ENCODE measurements around the genes C10orf82, HSPA12A and SHTN1.

- PRO-cap, 3 experiments = no peak in any of the 3 experiments
- RAMPAGE, long total RNA, 2 experiments = no peak in any of the 2 experiments
- RRBS = no CpG with 5 or more reads among the region's 3 CpGs
Measured at GRCh38 chr10:116546088-116546423, 325 bp downstream of the PNLIP start.

- PRO-cap, 3 experiments = no peak in any of the 3 experiments
- RAMPAGE, long total RNA, 2 experiments = no peak in any of the 2 experiments
- RRBS = no CpG with 5 or more reads among the region's 5 CpGs
Measured at GRCh38 chr10:116548097-116548639, 2.4 kb downstream of the PNLIP start.

GRCh38 chr10:116669783-116670721, at the start of gene C10orf82:
C10orf82 (minus strand) TSS chr10:116669966.
- PRO-cap, 3 experiments = peak in 2 of 3 experiments; most common plus-strand start chr10:116670065 (in 1); most common minus-strand start chr10:116669966 (in 2)
- RAMPAGE, long total RNA, 2 experiments = start-site peak on the plus strand in 1 of 2 experiments, at chr10:116670071-116670081 at its widest, 37 reads per replicate; start-site peak on the minus strand in 2 of 2 experiments, at chr10:116669932-116669997 at its widest, 424 to 985 reads per replicate
- RRBS = 0% methylated on average over 1 of the region's 43 CpGs

DNA sequence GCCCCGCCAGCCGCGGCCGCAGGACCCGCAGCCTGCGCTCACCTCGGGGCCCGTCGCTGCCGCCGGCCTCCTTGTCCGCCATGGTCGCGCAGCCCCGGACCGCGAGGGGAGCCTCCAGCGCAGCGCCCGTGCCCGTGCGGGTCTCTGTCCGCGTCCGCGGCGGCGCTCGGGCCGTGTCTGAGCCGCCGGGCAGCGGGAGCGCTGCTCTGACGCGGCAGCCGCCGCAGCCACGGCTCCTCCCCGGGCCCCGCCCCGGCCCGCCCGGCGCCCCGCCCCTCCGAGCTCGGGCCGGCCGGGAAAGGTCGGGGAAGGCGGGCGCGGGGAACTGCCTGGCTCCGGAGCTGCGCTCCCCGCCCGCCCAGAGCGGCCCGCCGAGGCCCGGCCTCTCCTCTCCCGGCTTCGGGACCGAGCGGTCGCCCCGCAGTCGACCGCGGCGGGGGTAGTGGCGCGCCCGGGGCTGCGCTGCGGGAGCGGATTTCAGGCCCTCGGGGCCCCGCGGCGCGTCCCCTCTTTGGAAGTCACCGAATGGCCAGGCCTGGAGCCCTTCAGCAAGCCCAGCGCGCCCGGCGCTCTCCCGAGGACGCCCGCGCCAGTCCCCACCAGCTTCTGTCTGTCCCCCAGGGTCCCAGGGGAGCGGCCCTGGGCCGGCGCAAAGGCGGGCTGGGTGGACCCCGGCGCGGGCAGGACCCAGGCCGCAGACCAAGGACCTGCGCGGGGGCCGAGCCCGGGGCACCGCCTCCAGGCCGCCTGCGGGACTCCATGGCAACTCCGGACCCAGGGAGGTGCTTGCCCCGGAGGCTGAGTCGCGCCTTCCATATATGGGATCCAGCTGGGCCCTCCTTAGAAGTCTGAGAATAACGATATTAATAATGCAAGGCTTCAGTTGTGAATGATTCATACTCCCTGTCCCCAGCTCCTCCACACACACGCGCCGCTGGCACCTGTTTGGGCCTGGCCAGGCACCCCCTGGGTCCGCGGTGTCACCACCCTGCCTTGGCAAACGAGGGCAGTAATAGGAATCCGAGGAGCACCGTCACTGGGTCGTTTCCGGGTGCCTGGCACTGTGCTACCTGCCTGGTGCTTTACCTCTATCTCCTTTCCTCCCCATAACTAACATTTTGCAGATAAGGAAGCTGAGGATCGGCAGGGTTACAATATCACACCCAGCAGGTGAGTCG, at the start of gene HSPA12A:
HSPA12A (minus strand) TSS at position 179 of the 1,178 bp plus-strand sequence.
- PRO-cap, 3 experiments = peak in 3 of 3 experiments; most common plus-strand start position 298 of the sequence (in 2); most common minus-strand start position 179 of the sequence (in 3)
- RAMPAGE, long total RNA, 2 experiments = no peak in any of the 2 experiments
- RRBS = 1% methylated on average over 70 of the region's 124 CpGs

DNA sequence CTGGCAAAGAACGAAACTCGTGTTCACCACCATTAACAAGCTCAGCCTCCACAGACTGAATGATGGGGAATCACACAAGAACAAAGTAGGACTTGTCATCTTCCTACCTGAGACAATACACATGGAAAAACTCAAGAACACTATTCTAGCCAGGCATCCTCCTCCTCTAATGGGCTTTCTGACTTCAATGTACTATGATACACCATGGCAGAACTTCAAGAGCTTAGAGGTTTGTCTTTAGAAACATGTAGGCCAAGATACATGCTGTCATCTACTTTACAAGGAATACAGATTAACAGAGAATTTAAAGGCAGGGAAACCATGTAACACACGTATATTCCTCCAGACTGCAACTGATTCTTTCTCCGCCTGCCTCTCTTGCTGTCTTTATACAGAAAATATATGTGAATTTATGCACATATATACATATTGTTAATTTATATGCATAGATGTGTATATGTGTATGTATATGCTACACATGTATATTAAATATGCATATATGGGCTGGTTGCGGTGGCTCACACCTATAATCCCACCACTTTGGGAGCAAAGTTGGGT, 19.2 kb upstream of the ENO4 start:
- PRO-cap, 3 experiments = no peak in any of the 3 experiments
- RAMPAGE, long total RNA, 2 experiments = no peak in any of the 2 experiments
- RRBS = no CpG with 5 or more reads among the region's 5 CpGs

DNA sequence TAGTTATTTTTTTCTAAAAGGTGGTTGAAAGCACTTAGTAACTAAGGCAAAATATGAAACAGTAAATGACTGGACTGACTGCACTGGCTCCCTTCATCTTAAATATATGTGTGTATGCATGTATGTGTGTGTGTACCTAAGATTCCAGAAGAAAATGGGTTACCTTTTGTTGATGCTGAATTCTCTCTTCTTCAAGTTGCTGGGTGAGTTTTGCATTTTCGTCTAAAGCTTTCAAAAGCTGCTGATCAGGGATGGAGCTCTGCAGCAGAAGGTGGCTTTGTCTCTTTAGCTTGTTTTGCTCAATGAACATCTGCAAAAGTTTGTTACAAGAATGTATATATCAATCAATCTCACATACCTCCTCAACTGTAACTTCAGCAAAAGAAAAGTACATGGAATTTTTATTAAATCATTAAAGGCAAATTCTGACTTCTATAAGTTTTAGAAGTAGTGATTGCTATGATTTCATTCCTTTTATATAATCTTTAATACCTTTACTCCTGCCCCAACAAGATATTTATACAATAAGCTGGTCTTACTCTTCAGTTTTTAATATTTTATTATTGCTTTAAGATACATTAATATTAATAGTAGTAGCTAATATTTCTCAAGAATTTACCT, 64.6 kb downstream of the SHTN1 start:
- PRO-cap, 3 experiments = no peak in any of the 3 experiments
- RAMPAGE, long total RNA, 2 experiments = no peak in any of the 2 experiments
- RRBS = no CpG with 5 or more reads among the region's 1 CpG

DNA sequence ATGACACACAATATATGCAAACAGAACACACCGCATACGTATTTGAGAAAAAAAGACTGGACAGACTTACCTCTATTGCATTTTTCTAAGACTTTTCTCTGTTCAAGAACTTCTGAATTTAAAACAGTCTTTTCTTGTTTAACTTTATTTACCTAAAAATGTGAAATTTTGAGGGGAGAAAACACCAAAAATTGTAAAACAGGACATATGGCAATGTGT, 56.2 kb downstream of the SHTN1 start:
- PRO-cap, 3 experiments = no peak in any of the 3 experiments
- RAMPAGE, long total RNA, 2 experiments = no peak in any of the 2 experiments
- RRBS = no CpG with 5 or more reads among the region's 2 CpGs

DNA sequence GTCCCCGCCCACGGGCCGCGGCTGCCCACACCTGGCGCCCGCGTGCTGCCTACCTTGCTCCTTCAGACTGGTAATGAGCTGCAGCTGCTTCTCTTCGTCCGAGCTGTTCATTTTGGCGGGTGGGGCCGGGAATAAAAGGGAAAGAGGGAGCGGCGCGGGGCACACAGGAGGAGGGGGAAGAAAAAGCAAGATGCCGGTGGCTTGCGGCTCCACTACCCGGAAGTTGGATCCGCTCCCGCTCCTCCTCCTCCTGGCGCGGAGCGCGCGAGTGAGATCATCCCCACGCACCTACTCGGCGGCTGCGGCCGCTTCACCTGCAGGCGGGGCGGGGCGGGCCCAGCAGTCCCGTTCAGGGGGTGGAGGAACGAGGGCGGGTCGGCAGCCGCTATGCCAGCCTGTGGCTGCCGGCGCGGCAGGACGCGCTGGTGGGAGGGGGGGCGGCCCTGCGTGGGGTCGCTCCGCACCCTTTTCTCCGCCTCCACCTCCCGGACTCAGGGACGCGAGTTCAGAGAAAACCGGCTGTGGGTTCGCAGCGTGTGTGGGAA, at the start of gene SHTN1:
SHTN1 (minus strand) TSS at position 219 of the 545 bp plus-strand sequence.
- PRO-cap, 3 experiments = peak in 3 of 3 experiments; most common plus-strand start position 351 of the sequence (in 2); most common minus-strand start position 225 of the sequence (in 2)
- RAMPAGE, long total RNA, 2 experiments = start-site peak on the minus strand in 2 of 2 experiments, centred at positions 222 to 429 of the sequence, 45 to 809 reads per replicate
- RRBS = 1% methylated on average over 17 of the region's 53 CpGs

GRCh38 chr10:117275317-117275741, 34.4 kb downstream of the SLC18A2 start:
- PRO-cap, 3 experiments = no peak in any of the 3 experiments
- RAMPAGE, long total RNA, 2 experiments = no peak in any of the 2 experiments
- RRBS = no CpG with 5 or more reads among the region's 6 CpGs

GRCh38 chr10:117287151-117288250, 46.6 kb downstream of the SLC18A2 start:
- PRO-cap, 3 experiments = no peak in any of the 3 experiments
- RAMPAGE, long total RNA, 2 experiments = no peak in any of the 2 experiments
- RRBS = no CpG with 5 or more reads among the region's 4 CpGs

- PRO-cap, 3 experiments = no peak in any of the 3 experiments
- RAMPAGE, long total RNA, 2 experiments = no peak in any of the 2 experiments
- RRBS = no CpG with 5 or more reads among the region's 4 CpGs
Measured at GRCh38 chr10:117358073-117358618, 17.1 kb downstream of the PDZD8 start.

GRCh38 chr10:117531857-117533220, 10.2 kb upstream of the EMX2 start:
- PRO-cap, 3 experiments = no peak in any of the 3 experiments
- RAMPAGE, long total RNA, 2 experiments = no peak in any of the 2 experiments
- RRBS = no CpG with 5 or more reads among the region's 39 CpGs

GRCh38 chr10:117736549-117737138, 194.1 kb downstream of the EMX2 start:
- PRO-cap, 3 experiments = peak in 2 of 3 experiments; most common minus-strand start chr10:117736645 (in 2)
- RAMPAGE, long total RNA, 2 experiments = no peak in any of the 2 experiments
- RRBS = no CpG with 5 or more reads among the region's 7 CpGs

GRCh38 chr10:118872569-118872768, 117.7 kb upstream of the CACUL1 start:
- PRO-cap, 3 experiments = no peak in any of the 3 experiments
- RAMPAGE, long total RNA, 2 experiments = no peak in any of the 2 experiments
- RRBS = no CpG with 5 or more reads among the region's 3 CpGs

DNA sequence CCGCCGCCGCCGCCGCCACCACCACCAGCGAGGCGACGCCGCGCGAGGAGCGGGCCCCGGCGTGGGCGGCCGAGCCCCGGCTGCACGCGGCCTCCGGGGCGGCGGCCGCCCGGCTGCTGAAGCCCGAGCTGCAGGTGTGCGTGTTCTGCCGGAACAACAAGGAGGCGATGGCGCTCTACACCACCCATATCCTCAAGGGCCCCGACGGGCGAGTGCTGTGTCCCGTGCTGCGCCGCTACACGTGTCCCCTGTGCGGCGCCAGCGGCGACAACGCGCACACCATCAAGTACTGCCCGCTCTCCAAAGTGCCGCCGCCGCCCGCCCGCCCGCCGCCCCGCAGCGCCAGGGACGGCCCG, 768 bp downstream of the NANOS1 start:
- PRO-cap, 3 experiments = no peak in any of the 3 experiments
- RAMPAGE, long total RNA, 2 experiments = no peak in any of the 2 experiments
- RRBS = no CpG with 5 or more reads among the region's 54 CpGs

DNA sequence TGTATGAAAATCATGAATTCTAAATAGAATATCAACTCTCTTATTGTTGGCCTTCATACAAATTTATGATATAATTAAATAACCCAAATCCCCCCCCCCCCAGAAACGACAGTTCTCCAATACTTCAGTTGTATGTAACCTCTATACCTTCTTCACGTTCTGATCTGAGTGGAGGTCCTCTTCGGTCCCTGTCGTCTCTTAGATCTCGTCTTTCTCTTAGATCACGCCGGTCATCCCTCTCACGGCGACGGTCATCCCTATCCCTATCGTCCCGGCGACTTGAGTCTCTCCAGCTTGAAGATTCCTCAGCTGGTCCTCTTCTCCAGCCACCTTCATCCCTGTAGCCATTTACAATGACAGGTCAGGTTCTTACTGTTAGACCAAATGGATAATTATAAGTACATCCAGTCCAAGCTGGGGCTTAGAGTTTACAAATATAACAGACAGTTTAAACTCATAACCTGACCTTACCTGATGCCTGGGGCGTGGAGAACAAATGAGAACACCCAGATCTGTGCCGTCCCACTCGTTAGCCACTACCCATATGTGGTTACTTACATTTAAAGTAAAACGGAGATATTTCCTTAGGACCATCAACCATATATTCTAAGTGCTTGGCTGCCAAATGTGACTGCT, 7.6 kb downstream of the NANOS1 start:
- PRO-cap, 3 experiments = no peak in any of the 3 experiments
- RAMPAGE, long total RNA, 2 experiments = no peak in any of the 2 experiments
- RRBS = 100% methylated on average over 5 of the region's 17 CpGs

GRCh38 chr10:119306558-119307136, 99.3 kb downstream of the GRK5 start:
- PRO-cap, 3 experiments = no peak in any of the 3 experiments
- RAMPAGE, long total RNA, 2 experiments = no peak in any of the 2 experiments
- RRBS = no CpG with 5 or more reads among the region's 11 CpGs

DNA sequence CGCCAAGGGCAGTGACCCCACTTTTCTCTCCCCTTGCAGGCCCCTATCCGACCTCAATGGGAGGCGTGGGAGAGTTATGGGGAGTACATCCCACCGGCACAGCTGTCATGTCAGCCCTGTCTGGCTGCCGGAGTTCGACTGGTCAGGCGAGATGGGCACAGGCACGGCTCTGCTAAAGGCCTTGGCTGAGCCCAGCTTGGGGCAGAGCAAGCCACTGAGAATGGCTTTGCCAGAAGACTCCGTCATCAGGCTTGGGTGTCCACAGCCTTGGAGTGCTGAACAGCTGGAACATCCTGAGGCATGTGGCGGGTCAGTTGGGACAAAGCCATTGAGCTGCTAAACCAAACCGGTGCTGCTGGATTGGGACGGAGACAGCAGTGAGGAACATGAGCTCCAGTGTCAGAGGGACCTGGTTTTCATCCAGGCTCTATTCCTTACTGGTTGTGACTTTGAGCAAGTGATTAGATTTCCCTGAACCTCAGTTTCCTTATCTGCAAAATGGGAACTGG, 134.6 kb downstream of the GRK5 start:
- PRO-cap, 3 experiments = no peak in any of the 3 experiments
- RAMPAGE, long total RNA, 2 experiments = no peak in any of the 2 experiments
- RRBS = no CpG with 5 or more reads among the region's 12 CpGs

- PRO-cap, 3 experiments = no peak in any of the 3 experiments
- RAMPAGE, long total RNA, 2 experiments = no peak in any of the 2 experiments
- RRBS = no CpG with 5 or more reads among the region's 17 CpGs
Measured at GRCh38 chr10:119360610-119361337, 153.4 kb downstream of the GRK5 start.

DNA sequence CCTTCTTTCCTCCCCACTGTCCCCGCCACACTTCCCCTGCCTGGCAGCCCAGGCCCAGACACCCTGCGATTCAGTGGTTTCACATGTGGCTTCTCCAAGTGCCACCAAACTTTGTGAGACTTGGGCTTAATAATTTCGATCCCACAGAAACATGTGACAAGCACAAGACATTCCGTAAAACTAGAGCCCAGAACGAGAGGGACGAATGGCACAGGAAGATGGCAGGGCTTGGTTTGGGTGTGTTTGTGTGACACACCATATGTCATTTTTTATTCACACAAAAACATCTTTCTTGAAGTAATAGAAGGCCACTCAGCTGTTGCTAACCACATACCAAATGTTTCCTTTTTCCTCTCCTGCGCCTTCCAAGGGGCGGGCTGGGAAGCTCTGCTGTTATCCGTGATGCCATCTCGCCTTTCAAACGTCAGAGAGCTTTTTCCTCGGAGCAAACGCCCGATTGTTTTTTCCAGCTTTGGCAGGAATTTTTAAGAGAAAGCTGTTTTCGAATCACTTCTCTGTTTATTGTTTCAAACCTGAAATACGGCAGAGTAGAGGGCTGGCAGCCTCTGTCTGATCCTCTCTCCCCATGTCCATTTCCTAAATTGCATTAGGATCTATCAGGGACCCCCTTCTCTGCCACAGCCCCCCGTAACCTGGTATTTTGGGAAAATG, 163.0 kb downstream of the GRK5 start:
- PRO-cap, 3 experiments = peak in 2 of 3 experiments; most common plus-strand start position 536 of the sequence (in 1); most common minus-strand start position 339 of the sequence (in 2)
- RAMPAGE, long total RNA, 2 experiments = no peak in any of the 2 experiments
- RRBS = no CpG with 5 or more reads among the region's 17 CpGs